ENCODE data around the gene EDN2.

DNA sequence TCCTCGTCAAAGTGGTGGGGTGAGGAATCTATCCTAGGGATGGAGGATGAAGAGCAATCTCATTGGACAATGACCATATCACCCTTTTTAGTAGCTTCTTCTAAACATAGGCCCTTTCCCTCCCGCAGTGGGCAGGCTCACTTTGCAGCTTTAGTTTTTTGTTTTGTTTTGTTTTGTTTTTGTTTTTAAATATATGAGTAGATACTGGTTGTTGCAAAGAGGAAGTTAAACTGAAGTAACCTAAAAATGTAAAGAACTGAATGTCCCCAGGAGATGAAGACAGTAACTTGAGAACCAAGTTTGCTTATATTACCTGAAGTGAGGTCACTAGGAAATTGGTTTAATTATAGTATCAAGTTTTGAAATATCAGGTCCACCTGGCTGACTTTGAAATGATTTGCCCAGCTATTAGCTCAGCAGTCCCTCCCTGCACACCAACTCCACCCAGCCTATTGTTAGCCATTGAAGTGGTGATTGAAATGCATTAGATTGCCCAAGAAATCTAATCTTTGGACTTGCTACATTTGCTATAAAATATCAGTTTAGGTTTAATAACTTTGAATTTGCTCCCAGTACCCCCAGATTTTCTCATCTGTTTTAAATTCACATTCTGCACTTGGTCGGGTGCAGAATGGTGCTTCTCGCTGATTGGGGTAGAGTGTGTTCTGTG lies 18.2 kb downstream of the SMAP2 start:
- PRO-cap, 2 experiments: no peak in any of the 2 experiments

DNA sequence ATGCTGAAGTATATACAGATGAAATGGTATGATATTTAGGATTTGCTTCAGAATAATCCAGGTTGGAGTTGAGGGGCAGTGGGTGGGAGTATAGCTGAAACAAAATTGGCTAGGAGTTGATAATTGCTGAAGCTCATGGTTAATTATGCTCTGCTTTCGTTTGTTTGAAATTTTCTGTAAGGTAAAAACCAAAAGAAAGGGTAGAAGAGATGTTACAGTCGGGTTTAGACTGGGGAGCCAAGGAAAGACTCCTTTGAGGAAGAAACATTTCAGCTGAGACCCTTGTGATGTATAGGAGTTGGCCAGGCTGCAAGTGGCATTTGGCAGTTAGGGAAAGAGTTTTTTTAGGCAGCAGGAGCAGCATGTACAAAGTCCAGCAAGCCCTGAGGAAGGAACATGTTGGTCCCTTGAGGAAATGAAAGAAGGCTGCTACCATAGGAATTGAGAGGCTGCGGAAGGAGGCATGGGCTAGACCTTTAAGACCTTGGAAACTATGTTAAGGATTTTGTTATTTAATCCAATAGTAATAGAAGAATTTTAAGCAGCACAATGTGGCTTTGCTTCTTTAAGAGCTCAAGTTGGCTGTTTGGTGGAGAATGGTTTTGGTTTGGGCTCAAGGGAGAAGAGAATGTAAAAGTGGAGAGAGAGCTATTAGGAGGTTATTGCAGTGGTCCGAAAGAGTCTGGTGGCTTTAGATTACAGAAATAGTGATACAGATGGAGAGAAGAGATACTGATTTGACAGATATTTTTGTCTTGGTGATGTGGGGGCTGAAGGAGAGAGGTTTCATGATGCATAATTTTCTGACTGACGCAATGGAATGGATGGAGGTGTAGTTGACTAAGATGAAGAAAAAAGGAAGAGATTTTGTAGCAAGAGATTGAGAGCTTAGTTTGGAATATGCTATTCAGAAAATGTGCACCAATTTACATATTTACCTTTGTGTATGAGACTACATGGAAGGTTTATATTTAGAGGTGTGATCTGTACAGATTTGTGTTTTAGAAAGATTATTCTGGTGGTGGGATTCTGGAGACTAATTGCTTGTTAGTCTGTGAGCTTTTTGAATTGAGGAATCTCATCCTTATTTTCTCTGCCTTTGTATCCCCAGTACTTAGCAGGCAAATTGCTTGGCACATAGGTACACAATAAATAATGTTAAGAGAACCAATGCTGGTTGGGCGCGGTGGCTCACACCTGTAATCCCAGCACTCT lies 26.7 kb downstream of the SMAP2 start:
- PRO-cap, 2 experiments: no peak in any of the 2 experiments

- PRO-cap, 2 experiments: no peak in any of the 2 experiments
These were observed 903 bp upstream of the NFYC start for GRCh38 chr1:40690593-40691008.

GRCh38 chr1:40739815-40740568 lies 43.6 kb upstream of the KCNQ4 start:
- PRO-cap, 2 experiments: no peak in any of the 2 experiments

DNA sequence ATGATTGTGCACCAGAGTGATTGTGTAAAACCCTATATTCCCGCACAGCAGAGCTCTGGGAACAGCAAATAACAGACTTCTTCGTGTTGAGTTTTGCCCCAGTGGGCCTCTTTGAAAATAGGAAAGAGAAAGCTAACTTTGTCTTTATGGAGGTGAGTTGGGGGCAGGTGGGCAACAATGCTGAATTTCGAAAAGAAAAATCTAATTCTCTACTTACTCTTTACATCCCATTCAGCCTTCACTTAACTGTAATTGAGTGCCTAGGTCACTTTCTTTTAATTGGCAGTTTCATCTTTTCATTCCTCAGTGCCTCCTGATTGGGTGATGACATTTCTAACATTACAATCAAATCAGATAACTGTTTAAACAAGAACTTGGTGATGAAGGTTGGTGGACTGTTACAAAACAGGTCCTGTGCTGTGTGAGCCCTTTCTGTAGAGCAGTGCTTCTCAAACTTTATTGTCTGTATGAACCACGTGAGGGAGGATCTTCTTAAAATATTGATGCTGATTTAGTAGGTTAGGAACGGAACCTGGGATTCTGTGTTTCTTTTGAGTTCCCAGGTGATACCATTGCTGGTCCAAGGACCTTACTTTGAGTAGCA lies 40.2 kb upstream of the KCNQ4 start:
- PRO-cap, 2 experiments: no peak in any of the 2 experiments

DNA sequence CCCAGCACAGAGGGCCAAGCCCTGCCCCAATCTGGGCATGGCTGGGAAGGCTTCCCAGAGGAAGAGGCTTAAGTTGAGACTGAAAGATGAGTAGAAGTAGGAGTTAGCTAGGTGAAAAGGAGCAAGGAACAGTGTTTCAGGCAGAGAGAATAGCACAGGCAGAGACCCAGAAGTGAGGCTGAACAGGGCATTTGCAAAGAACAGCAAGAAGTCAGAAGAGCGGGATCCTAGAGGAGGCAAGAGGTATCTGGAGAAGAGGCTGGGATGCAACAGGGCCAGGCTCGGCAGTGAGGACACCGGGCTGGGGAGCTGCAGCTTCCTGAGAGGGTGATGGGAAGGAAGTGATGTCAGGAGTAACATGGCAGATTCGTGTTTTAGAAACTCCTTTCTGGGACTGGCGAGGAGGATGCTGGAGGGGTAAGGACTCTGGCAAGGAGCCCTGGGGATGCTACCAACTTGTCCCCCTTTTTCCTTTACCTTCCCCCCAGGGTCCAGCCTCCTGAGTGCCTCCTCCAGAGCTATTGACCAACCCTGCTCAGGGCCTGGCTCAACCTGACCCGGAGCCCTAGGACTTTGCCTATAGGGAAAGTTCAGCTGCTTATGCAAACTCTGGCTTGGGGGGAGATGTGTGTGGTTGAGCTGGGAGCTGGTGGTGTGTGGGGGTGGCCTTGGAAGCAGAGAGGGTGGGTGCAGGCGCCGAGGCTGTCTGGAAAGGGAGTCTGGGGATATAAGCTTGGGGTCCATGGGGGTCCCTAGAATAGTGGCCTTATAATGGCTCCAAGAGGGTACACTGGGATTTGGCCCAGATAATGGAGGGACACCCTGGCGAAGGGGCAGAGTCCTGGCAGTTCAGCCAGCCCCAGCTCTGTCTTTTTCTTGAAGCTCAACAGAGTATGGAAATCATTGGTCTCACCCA lies 13.9 kb downstream of the KCNQ4 start:
- PRO-cap, 2 experiments: no peak in any of the 2 experiments

GRCh38 chr1:40860431-40861588 lies 1.4 kb downstream of the CITED4 start:
- PRO-cap, 2 experiments: peak in 2 of 2 experiments; most common plus-strand start chr1:40861497 (in 2); most common minus-strand start chr1:40860982 (in 1)

DNA sequence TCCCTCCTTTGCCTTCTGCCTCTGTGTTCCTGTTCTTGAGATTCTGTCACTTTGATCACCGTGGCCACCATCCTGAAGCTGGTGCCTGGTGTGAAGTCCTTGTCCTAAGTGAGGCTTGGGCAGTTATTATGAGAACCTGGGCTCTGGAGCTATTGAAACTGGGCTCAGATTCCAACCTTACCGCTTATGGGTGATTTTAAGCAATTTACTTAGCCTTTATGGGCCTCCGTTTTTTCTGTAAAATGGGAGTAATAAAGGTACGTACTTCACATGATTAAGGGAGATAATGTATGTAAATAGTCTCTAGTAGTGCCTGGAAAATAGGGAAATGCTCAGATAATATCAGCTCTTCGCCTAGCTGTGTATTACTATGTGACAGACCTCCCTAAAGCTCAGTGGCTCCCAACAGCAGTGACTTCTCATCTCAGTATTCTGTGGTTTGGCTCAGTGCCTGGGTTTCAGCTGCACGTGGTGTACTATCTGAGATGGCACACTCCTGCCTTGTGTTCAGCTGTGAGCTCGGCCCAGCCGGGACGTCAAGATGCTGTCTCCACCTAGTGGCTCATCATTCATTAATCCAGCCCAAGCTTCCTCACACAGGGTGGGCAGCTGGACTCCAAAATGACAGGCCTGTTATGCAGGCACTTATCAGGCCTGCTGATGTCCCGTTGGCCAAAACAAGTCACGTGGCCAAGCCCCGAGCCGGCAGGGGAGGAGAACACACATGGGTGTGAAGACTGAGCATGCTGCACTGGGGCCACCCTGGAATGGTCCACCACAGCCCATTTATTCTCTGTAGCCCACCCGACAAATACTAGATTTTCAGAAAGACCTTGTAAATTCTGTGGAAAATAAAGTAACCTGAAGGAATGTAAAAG lies 17.9 kb downstream of the SLFNL1 start:
- PRO-cap, 2 experiments: no peak in any of the 2 experiments

DNA sequence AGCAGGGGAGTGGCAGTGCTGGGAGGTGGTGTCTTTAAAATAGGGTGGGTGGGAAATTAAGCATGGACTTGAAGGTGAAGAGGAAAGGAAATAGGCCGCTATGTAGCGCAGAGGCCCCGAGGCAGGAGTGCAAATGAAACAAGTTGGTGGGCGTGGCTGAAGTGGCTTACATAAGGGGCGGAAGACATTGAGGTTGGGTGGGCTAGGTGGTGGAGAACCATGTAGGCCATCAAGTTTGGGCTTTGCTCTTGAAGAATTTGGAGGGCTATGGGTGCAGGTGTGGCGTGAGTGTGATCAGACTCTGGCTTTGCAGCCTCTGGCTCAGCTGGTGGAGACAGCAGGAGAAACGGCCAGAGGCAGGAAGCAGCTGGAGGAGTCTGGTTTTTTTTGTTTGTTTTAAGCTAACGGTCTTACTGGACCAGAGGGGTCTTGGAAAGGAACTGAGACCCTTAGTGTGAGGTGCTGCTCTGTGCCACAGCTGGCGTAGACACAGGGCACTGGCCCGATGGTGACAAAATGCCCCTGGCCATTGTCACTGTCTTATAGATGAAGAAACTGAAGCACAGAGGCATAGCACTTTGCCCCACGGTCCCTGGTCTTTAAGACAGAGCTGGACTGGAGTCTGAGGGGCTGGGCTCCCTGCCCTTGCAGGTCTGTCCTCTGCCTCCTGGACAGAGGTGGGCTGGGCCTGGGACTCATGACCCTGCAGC lies 6.5 kb downstream of the SLFNL1 start:
- PRO-cap, 2 experiments: no peak in any of the 2 experiments

DNA sequence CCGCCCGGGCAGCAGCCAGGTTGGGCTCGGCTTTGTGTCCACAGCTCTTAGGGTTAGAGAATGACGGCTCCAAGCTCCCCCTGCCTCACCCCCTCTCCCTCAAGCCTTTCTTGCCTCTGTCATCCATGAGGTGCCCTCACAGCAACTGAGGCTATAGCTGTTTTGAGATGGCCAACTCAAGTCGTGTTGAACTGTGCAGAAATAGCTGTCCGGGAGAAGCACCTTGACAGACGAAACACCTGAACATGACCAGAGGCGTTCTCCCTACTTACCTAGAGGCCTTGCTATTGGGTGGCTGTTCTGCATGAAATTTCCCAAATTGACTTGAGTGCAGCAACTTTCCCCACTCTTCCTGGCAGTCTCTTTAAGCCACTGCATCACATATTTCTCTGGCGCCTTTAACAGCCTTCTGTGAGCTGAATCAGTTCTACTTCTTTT lies 1.1 kb upstream of the SLFNL1 start:
- PRO-cap, 2 experiments: no peak in any of the 2 experiments

DNA sequence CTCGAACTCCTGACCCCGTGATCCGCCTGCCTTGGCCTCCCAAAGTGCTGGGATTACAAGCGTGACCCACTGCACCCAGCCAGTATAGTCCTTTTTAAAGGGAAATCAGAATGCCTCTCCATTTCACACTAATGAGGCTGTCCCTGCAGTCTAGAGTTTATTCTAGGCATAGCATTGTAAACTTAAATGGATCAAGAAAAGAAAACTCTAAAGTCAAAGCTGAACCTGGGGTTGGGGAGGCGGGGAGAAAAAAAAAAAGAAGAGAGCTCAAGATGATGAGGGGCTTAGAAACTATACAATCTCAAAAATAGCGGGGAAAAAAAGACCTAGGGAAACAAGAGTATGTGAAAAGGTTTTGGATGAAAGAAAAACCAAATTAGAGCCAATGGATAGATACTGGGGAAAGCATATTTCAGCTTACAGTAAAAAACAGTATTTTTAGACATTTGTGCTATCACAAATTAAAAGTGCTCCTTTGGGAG lies 79.3 kb upstream of the SLFNL1 start:
- PRO-cap, 2 experiments: no peak in any of the 2 experiments

DNA sequence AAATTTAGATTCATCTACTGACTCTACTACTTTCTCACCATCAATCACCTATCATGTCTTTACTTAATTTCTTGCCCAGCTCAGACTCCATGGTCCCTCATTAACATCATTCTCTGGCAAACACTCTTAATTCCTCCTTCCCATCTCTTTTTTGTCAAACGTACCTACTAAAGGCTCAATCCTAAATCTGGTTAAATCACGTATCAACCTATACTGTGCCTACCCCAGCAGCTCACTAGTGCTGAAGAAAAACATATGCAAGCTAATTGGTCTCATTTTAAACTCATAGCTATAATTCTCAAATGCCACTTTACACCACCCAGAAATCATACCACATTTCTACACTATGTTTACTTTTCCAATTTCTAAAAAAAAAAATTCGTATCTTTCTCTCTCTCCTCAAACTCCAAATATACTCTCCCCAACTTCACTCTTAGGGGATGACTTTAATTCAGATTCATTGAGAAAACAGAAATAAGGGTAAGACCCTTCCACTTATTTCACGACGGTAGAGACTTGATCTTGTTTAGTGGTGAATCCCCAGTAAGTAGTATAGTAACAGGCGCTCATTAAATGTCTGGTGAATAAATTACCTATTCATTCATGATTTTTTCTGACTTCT lies 78.0 kb downstream of the SCMH1 start:
- PRO-cap, 2 experiments: no peak in any of the 2 experiments

GRCh38 chr1:41239930-41240618 lies 2.0 kb downstream of the SCMH1 start:
- PRO-cap, 2 experiments: no peak in any of the 2 experiments

DNA sequence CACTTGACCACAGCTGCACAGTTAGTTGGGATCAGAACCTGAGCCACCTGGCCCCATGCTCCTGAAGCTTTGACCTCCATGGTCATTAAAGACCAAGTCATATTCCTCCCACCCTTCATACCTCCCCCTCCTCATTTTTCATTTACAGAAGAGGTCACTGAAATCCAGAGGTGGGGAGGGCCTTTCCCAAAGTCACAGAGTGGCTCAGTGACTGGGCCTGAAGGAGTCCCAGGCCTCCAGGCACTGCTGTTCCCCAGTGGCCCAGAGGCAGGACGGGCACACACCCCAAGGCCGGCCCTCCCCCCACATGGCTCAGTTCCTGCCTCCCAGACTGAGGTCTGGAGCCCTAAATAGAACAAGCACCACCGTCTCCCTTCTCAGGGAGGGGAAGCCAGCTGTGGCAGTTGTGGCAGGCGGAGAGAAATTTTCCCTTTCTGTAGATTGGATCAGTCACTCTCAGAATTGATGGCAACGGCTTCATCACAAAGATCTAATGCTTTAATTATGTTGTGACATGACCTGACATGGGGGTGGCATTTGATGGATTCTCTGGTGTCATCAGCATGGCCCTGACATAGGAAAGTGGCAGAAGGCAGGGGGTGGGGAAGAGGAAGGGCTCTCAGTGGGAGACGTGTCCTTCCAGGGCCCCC lies 77.7 kb upstream of the SCMH1 start:
- PRO-cap, 2 experiments: peak in 2 of 2 experiments; most common plus-strand start position 369 of the sequence (in 1); most common minus-strand start position 248 of the sequence (in 1)

DNA sequence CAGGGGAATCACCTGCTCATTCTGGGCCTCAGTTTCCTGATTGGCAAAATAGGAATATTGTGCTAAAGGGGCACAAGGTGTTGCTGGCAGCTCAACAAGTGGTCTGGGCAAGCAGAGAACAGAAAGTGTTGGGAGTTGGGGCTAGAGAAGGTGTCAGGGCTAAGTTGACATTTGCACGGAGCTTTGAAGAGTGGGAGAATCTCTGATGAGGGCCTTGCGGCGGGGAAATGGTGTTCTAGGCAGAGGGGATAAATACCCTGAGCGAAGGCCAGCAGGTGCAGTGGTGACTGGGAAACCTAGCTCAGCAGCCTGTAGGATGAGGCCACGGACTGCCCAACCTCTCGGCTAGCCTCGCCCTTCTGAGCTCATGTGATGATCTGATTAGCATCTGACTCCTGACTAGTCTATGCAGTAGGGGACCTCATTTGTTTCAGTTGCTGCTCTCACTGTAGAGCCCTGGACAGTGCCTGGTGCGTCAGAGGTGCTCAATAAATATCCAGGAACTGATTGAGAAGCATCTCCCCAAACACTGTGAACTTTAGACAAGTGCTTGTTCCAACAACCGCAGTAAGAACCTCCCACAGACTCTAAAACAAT lies 118.0 kb upstream of the SCMH1 start:
- PRO-cap, 2 experiments: no peak in any of the 2 experiments

GRCh38 chr1:41360739-41361173 lies 118.7 kb upstream of the SCMH1 start:
- PRO-cap, 2 experiments: peak in 2 of 2 experiments; most common minus-strand start chr1:41360966 (in 1)

GRCh38 chr1:41381948-41382747 lies 102.3 kb downstream of the EDN2 start:
- PRO-cap, 2 experiments: peak in 2 of 2 experiments; most common plus-strand start chr1:41382346 (in 2); most common minus-strand start chr1:41382173 (in 1)

DNA sequence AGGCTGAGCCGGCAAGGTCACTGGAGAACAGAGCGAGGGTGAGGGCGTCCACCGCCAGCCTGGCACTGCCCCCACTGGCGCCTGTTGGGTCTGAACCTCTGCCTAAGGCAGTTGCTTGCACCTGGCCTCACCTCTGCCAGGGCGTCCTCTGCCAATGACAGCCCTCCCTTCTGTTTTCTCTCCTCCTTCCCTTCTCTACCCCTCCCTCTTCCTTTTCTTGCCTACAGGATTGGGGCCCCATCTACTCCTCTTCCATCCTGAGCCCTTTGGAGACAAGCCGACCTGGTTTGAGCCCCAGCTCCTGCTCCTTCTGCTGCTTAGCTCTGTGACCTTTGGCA lies 65.1 kb downstream of the EDN2 start:
- PRO-cap, 2 experiments: no peak in any of the 2 experiments

GRCh38 chr1:41484159-41484968 lies at the start of gene EDN2:
EDN2 (minus strand) TSS chr1:41484683.
- PRO-cap, 2 experiments: no peak in any of the 2 experiments

GRCh38 chr1:41501482-41502127 lies 17.1 kb upstream of the EDN2 start:
- PRO-cap, 2 experiments: peak in 1 of 2 experiments; most common plus-strand start chr1:41501922 (in 1); most common minus-strand start chr1:41501722 (in 1)

Measured in heart right ventricle (tissue), 2 donors.